Neutrophil (primary cell): ENCODE results near the genes ADAMTS17 and SELENOS.

GRCh38 chr15:99511529-99512456 lies 54.0 kb upstream of the MEF2A start:
- PRO-cap, result no peak

DNA sequence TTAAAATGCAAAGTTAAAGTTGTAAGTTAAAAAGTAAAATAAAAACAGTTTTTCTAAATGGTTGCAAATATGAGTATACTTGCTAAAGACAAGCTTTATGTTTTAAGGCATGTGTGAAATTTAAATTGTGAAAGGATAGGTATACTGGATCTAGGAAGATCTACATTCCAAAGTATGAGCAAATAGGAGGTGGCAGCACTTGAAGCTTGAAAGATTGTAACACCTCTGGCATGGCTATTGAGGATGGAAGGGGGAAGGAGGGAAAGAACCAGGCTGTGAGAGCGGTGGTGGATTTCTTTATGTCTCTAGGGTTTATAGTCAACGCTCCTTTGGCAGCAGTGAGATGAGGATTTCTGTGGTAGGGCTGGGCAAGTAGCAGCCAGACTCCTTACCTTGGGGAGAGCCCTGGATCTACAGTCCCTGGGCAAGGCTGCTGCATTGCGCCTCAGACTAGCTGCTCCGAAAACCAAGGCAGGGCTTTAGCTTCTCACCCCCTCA lies 53.1 kb downstream of the MEF2A start:
- PRO-cap, result no peak

DNA sequence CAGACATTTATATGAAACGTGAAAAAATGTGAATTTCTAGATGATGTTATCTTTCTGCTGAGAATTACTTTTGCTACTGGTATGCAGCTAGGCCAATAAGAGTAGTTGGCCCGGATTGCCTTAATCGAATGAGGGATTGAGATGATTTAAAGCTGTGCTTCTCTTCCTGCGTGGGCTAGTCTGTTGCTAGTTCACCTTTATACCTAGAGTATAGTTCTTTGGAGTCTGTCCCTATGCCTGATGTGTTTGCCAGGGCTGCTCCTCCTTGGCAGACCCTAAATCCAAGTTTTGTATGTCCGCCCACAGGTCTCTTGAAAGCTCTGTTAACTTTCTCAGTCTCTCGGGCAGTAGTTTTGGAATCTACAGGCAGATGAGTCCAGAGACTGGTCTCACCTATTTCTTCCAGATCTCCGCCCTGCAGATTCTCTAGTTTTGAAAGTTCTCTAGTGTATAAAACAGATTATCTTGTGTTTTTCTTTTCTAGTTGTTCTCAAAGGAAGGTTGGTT lies 64.9 kb downstream of the MEF2A start:
- PRO-cap, result no peak

DNA sequence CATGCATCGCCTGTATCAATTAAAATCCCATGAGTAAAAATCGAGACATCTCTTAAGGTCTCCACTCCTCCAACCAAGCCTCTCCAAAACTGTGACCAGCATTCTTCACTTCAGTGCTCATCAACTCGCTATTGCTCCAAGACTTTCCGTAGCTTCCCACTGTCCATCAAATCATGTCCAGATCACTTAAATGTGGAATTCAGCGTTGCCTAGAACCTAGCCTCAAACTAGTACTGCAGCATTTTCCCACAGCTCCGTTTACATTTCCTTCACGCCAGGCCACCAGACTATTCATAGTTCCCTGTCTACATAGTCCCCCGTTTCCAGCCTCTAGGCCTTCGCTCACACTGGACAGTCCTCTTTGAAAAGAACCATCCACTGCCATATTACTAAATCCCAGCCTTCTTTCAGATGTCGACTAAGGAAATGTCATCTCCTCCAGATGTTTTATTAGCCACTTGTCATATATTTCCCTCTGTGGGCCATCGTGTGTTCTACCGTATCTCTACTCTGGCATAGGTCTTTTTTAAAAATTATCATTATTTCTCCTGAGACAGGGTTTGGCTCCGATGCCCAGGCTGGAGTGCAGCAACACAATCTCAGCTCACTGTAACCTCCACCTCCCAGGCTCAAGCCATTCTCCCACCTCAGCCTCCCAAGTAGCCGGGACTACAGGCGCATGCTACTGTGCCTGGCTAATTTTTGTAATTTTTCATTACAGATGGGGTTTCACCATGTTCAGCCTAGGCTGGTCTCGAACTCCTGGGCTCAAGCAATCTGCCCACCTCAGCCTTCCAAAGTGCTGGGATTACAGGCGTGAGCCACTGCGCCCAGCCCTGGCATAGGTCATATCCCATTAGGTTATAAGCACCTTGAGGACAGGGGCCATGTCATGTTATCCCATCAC lies 9.3 kb downstream of the LYSMD4 start:
- PRO-cap, result no peak

DNA sequence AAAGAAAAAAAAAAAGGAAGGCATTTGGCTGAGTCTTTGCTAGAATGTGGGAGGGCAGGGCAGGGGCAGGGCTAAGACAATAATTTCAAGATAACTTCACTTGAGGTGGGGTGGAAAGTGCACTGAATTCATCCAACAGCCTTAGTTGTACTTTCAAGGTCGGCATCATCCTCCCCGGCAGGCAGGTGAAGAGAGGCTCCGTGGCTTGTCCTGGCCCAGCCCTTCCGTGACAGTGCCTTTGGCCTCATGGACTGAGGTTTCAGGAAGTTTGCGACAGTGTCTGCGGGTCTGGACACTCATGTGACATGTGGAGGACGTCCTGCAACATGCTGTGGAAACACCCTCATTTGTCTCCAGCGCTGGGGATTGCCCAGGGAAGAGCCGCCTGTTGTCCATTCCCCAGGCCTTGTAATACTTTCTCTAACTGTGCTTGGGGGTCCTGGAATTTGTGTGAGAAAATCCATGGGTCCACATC lies 182.7 kb upstream of the LYSMD4 start:
- PRO-cap, result no peak

GRCh38 chr15:100341799-100342553 lies at the start of gene ADAMTS17:
Gene ADAMTS17, minus strand, starts transcription at chr15:100341975.
- PRO-cap, result no peak

DNA sequence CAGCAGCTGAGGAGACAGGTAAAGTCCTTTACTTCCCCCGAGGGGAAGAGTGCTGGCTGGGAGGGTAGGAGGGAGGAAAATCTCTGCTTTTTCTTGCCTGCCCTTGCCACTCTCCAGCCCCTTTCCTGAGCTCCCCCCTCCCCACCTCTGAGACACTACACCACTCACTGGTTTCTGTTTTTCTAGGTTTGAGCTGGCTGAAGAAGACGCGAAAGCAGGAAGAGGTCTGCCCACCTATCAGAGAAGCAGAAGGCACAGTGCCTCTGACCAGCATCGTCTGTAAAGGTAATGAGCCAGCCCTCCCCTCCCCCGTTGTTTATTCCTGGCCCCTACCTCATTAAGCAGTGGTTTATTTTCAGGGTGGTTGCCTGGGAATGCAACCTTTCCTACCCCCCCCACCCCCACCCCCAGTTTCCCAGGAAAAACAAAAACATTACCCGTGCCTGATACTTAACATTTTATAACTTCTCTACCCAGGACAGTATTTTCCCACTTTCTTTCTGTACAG lies 694 bp downstream of the ASB7 start:
- PRO-cap, result no peak

DNA sequence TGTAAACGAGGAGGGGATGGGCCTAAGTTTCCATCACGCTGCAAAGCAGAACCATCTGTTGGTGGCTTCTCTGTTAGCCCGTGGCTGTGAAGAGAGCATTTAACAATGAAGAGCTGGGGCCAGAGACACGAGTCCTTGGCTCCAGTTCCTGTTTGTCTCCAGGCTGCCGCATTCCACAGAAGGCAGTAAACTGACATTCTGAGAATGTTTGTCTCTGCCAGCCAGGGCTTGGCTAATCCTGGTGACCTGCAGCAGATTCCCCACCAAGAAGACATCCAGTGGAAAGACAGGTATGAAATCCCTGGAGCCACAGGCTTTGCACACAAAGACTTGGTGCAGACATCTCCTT lies 130.8 kb downstream of the ASB7 start:
- PRO-cap, result no peak

GRCh38 chr15:100901439-100901716 lies 17.8 kb upstream of the LRRK1 start:
- PRO-cap, result no peak

GRCh38 chr15:101162489-101163160 lies 89.2 kb downstream of the CHSY1 start:
- PRO-cap, result no peak

- PRO-cap, result no peak
These were observed 64.1 kb downstream of the CHSY1 start for GRCh38 chr15:101187474-101188373.

GRCh38 chr15:101199645-101200187 lies 52.1 kb downstream of the CHSY1 start:
- PRO-cap, result no peak

- PRO-cap, result bidirectional peak, plus-strand start at chr15:101277625, minus-strand start at chr15:101277446
These were observed at the start of gene SELENOS for GRCh38 chr15:101276916-101277781. Gene SELENOS, minus strand, starts transcription at chr15:101277485.

DNA sequence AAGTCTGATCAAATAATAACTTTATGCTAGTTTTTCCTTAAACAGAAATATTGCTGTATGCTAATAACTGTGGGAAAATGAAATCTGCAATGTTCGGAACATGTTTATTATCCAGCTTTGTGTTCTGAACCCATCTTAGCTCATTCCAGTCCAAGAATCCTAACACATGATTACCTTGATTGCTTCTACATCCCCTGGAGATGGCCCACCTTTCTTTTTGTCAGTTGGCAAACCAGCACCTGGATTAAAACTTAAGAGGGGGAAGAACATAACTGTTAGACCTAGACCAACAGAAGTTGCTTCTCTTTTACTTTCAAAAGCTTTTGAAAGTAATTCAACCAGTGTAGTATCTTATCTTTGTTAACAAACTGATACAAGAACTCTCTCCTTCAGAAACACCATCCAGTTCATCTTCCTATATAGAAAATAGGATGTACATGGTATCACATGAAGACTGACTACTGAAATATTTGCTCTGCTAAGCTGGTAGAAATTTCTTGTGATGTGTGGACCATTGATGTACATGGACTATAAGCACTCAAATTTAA lies 8.3 kb upstream of the SELENOS start:
- PRO-cap, result no peak

DNA sequence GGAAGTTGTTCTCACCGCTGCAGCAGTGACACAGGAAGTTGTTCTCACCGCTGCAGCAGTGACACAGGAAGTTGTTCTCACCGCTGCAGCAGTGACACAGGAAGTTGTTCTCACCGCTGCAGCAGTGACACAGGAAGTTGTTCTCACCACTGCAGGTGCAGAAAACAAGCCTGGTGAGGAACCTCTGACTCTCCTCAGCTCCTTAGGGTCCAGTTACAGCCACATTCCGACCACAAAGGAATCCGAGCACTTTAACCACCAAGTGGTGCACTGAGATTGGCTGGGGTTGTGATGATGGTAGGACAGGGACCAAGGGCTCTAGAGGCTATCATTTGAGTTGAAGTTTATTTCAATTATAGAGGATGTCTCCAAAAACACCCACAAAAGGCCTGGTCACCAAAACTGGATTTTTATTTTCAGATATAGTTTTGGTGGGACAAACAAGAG lies 39.3 kb upstream of the SNRPA1 start:
- PRO-cap, result no peak

DNA sequence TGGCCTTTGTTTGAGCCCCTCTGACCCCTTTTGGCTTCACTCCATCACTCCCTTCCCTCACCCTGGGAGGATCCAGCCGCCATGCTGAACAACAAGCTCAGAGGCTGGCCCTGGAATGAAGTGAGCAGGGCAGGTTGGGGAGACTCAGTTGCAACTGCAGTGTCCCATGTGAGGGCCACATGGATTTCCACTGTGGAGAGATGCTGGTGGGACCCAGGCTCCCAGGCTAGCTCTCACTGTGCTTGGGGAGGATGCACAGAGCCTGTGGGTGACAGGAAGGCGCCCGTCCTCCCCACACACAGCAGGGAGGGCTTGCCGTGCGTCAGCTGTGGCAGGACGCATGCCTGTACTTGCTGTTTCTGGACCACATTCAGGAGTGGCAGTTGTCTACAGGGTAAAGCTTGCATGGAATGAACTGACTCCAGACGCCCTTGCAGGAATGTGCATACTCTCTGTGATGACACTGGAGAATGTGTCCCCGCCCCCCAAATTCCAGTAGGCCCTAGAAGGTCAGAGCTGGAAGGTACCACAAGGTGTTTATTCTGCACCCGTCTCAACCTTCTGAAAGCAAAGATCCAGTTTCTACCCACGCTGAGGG lies 63.8 kb upstream of the SNRPA1 start:
- PRO-cap, result no peak

DNA sequence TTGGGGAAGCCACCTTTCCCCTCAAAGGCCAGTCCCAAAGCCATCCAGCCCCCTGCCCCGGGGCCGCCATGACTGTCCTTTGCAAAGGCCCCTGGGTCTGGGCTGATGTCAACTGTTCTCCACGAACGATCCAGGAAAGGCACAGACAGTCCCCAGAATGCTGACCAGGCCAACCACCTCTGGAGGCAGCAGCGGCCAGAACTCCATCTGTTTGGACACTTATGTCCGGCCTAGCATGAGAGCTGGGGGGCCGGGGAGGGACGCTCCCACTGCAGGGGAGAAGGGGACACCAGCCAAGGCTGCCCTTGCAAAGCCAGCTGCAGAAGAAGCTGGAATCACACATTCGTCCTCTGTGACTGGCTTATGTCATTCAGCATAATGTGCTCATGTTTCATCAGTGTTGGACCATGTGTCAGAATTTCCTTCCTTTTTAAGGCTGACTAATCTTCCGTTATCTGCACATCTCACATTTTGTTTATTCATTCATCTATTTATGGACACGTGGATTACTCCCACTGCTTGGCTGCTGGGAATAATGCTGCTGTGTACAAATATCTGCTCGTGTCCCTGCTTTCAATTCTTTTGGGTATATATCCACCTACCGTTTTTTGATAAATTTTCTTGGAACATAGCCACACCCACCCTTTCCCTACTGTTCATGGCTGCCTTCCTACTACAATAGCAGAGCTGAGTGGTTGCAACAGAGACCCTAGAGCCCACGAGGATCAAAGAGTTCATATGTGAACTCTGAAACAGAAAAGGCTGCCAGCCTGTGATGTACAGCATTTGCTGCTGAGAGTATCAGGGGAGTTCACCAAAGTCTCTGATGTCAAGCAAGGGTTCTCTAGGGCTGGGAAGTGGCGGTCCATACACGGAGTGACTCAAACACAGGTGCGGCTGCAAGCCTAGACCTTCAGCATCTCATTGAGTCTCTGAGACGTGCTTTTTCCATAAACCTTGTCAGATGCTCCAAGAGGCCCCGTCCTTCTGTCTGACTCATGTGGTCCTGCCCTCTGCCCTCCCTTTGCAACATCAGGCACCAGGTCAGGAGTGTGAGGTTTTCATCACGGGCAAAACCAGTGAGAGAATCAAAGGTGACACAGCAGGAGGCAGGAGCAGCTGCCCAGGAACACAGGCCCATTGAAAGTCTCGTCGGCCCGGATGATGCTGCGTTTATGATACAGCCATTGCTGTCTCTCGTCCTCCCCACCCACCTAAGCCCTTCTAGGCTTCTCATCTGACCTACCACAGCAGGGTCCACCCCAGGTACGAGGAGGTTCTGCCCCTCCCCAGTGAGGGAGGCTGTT lies 43.1 kb downstream of the PCSK6 start:
- PRO-cap, result no peak

- PRO-cap, result no peak
These were observed 79.5 kb upstream of the PCSK6 start for GRCh38 chr15:101568926-101569401.

GRCh38 chr15:101641891-101642347 lies 10.3 kb downstream of the TM2D3 start:
- PRO-cap, result no peak

DNA sequence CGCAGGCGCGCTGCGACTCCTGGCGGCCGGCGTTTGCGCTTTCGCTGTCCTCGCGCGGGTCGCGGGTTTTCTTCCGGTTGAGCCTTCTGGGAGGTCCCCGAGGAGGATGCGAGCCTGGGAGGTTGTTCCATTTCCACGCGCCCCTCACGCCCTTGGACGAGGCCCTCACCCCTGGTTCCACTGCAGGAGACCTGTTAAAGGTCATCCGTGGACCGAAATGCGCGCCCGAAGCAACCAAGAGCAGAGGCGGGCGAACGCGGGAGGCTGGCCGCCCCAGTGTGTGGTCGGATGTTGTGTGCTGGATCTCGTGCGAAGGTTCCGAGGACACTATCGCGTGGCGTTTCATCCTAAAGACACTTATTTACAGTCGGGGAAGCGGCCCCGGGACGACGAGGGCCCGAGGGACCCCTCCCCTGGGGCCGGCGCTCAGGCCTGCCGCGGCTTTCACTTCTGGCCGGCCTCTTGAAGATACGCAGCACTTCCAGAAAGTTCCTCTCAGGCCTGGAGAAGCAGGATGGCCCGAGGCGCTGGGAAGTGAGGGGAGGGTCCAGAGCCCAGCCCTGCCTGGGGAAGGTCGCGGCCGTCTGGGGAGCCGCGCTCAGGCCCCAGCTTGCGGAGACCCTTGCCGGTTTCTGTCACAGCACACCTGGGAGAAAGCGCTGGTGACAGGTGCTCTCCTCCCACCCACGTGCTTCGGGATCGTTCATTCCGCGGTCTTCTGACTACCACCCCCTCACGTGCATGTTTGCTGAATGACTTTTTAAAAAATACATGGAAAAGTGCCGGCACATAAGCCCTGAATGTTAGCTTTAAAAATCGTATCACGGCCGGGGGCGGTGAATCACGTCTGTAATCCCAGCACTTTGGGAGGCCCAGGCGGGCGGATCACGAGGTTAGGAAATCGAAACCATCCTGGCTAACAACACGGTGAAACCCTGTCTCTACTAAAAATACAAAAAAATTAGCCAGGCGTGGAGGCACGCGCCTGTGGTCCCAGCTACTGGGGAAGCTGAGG lies 556 bp upstream of the TM2D3 start:
- PRO-cap, result bidirectional peak, plus-strand start at position 47 of the sequence, minus-strand start outside the sequence